ENCODE results near the gene POLR3G.

GRCh38 chr5:88890270-88891015, 7.5 kb upstream of the MEF2C start:
- PRO-cap = no peak

DNA sequence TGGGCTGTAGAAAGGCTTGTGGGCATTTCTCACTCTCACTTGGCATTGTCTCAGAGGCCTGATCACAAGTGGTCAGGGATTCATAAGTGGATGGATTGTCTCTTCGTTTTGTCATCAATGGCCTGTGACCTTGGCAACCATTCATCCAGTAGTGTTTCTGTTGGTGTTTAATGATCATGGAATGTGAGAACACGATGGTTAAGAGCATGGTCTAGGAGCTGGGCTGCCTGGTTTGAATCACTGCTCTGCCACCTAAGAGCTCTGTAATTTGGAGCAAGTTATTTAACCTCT, 430.0 kb upstream of the MEF2C start:
- PRO-cap = no peak

- PRO-cap = no peak
These were observed 1.1 kb downstream of the CETN3 start for GRCh38 chr5:90408412-90408945.

- PRO-cap = bidirectional peak, plus-strand start at chr5:90410023, minus-strand start at chr5:90409754
These were observed 640 bp upstream of the CETN3 start for GRCh38 chr5:90409885-90410907.

DNA sequence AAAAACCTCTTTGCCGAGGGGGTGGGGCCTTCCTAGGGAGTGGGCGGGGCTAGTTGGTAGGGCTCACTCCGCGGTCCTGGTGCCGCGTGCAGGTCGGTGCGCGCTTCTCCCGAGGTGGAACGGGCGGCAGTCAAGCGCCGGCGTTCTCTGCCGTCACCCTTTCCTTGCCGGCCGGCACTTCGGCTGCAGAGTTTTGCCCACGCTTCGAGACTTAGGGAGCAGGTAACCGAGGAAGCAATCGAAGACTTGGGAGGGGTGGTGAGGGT, at the start of gene POLR3G:
TSS of gene POLR3G (plus strand) at position 66 of the 266 bp plus-strand sequence.
- PRO-cap = bidirectional peak, plus-strand start at position 65 of the sequence, minus-strand start outside the sequence

DNA sequence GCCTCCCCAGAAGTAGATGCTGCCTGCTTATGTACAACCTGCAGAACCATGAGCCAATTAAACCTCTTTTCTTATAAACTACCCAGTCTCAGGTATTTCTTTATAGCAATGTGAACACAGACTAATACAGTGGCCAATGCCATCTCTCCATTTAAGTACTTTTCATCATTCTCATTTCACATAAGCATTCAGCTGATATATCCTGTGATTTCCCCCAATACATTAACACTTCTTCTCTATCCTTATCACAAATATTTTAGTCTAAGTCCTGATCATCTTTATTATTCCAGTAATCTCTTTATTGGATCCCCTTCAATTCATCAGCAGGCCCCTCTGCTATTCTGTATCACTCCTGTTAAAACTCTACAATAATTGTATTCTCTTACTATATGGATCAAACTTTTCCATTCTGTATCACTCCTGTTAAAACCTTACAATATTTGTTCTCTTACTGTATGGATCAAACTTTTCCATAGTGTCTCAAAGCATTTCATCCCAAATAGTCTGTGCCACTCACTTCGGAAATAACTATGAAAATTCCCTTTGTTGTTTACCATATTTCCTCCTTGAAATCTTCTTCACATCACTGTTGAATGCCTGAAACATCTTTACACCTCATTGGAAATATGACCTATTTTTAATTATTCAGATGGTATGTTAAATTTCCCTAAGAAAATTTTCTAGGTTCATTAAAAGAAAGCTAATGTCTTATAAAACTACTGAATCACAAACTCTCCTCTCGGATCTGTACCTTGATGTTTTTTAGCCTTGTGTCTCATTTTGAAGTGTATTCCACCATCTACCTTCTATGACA, 6.9 kb downstream of the LYSMD3 start:
- PRO-cap = no peak

DNA sequence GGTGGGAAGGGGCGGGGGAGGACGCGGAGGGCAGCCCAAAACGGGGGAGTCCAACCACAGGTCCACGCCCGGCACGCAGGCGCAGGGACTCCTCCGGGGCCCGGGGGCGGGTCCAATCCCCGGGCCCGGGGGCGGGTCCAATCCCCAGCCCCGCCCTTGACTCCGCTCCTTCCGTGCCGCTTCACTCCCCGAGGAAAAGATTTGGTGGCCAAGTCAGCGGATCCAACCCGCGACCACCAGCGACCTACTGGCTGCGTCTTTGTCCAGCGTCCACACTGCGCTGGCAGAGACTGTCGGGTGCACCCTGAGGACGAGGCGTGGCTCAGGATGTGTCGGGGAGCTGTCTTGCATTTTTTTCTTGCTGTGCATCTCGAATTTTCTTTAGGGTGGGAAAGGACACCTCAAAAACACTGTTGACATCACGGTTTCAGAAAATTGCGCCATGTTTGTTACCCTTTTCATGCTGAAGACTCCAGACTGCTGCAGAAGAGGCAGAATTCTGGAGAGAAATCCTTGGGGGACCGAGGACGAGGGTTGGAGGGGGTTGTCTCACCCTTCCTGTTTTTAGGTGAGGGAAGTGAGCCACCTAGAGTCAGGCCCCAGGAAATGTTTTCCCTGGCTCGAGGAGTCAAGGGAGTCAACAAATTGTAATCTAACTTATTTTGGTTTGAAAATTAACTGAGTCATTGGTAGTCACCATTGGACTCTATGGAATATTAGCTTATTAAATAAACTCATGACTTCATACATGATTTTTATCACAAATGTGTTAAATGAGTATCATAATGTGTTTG, 466 bp upstream of the LYSMD3 start:
- PRO-cap = bidirectional peak, plus-strand start at position 183 of the sequence, minus-strand start outside the sequence

DNA sequence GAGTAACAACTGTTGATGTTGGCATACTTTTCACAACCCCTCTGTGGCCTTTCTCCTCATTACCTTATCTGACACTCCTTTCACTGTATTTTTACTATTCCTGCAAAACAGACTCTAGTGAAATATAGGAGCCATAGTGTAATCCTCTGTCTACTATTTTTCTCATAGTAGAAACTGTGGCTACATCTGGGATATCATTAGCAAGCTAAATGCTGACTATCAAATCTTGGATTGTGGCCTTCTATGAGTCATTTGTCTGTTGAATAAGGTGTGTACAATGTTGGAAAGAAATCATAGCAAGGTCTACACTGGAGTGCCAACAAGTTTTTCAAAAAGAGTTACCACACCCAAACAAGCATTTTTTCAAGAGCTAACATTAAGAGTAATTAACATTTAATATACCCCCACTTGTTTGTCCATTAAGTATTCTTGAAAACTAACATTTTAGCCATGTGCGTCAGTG, 330.2 kb downstream of the ADGRV1 start:
- PRO-cap = no peak

DNA sequence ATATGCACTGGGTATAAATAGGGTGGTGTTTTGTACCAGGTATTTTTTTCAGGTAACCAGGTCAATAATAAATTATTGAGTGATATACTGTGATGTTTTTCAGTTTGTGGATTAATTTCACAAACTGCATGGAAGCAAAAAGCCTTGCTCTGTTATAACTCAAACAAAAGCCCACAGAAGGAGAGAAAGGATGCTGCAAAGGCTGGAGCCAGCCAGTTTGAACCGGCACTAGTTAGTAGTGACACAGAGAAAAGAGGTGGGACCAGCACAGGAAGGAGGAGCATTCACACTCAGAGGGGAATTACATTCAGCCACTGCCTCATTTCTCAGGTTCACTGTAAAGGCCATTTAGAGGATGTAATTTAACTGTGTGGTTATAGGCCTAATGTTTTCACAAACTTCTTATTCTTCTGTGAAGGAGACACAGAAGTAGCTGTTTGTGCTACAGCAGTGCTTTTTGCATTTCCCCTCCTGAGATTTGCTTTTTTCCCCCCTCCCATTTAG, 382.0 kb downstream of the ADGRV1 start:
- PRO-cap = no peak

GRCh38 chr5:91114297-91115079, 268.6 kb downstream of the ARRDC3 start:
- PRO-cap = no peak

GRCh38 chr5:91301313-91301996, 81.7 kb downstream of the ARRDC3 start:
- PRO-cap = no peak

- PRO-cap = no peak
These were observed 50.8 kb downstream of the ARRDC3 start for GRCh38 chr5:91332330-91332747.

GRCh38 chr5:91381048-91381479, 2.1 kb downstream of the ARRDC3 start:
- PRO-cap = bidirectional peak, plus-strand start at chr5:91381168, minus-strand start at chr5:91380986

- PRO-cap = no peak
These were observed 1030.6 kb upstream of the NR2F1 start for GRCh38 chr5:92552060-92553102.

- PRO-cap = no peak
These were observed 942.0 kb upstream of the NR2F1 start for GRCh38 chr5:92641093-92641328.

DNA sequence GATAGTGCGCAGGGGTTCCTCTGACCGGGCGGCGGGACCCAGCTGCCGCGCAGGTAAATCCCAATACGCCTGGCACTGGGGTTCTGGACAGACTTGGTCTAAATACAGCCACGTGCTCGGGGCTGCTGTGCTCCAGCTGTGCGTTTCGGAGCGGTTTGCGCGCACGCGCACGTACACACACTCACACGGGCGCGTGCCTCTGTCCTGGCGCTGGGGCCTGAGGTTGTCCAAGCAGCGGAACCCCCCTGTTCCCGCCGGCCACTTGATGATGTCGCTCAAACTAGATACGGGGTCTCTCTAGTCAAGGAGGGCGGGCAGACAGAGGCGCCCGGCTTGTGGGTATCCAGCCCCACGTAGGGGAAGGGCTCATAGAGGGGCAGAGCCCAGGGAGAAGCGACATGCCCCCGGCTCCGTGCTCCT, 11.0 kb upstream of the NR2F1 start:
- PRO-cap = no peak

GRCh38 chr5:93594753-93595908, 12.1 kb downstream of the NR2F1 start:
- PRO-cap = no peak

DNA sequence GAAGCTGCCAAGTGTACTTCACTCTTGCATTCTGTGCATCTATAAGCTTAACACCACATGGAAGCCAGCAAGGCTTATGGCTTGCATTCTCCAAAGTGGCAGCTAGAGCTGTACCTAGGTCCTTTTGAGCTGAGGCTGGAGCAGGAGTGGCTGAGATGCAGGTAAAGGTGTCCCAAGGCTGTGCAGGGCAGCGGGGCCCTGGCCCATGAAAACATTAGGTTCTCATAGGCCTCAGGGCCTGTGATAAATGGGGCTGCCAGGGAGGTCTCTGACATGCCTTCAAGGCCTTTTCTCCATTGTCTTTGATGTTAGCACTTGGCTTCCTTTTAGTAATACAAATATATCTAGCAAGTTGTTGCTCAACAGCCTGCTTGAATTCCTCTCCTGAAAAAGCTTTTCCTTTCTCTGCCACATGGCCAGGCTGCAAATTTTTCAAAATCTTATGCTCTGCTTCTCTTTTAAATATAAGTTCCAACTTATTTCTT, 11.6 kb upstream of the FAM172A start:
- PRO-cap = no peak

DNA sequence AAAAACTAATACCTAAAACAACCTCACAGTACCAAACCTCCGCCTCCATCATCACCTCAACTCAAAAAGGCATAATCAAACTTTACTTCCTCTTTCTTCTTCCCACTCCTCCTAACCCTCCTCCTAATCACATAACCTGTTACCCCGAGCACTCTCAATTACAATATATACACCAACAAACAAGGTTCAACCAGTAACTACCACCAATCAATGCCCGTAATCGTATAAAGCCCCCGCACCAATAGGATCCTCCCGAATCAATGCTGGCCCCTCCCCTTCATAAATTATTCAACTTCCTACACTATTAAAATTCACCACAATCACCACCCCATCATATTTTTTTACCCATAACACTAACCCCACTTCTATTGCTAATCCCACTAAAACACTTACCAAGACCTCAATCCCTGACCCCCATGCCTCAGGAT, 49.6 kb downstream of the KIAA0825 start:
- PRO-cap = no peak

GRCh38 chr5:95076808-95077311, 208.0 kb downstream of the MCTP1 start:
- PRO-cap = no peak

All from LUHMES (cell line).